ENCODE results near the genes PUS7, EFCAB10, SYPL1 and NAMPT.

GRCh38 chr7:105081440-105081964, 67.5 kb downstream of the KMT2E start:
- PRO-cap, 2 experiments: no peak in any of the 2 experiments

- PRO-cap, 2 experiments: no peak in any of the 2 experiments
Measured at GRCh38 chr7:105146392-105146818, 132.4 kb downstream of the KMT2E start.

GRCh38 chr7:105487469-105488108, 34.5 kb downstream of the PUS7 start:
- PRO-cap, 2 experiments: no peak in any of the 2 experiments

DNA sequence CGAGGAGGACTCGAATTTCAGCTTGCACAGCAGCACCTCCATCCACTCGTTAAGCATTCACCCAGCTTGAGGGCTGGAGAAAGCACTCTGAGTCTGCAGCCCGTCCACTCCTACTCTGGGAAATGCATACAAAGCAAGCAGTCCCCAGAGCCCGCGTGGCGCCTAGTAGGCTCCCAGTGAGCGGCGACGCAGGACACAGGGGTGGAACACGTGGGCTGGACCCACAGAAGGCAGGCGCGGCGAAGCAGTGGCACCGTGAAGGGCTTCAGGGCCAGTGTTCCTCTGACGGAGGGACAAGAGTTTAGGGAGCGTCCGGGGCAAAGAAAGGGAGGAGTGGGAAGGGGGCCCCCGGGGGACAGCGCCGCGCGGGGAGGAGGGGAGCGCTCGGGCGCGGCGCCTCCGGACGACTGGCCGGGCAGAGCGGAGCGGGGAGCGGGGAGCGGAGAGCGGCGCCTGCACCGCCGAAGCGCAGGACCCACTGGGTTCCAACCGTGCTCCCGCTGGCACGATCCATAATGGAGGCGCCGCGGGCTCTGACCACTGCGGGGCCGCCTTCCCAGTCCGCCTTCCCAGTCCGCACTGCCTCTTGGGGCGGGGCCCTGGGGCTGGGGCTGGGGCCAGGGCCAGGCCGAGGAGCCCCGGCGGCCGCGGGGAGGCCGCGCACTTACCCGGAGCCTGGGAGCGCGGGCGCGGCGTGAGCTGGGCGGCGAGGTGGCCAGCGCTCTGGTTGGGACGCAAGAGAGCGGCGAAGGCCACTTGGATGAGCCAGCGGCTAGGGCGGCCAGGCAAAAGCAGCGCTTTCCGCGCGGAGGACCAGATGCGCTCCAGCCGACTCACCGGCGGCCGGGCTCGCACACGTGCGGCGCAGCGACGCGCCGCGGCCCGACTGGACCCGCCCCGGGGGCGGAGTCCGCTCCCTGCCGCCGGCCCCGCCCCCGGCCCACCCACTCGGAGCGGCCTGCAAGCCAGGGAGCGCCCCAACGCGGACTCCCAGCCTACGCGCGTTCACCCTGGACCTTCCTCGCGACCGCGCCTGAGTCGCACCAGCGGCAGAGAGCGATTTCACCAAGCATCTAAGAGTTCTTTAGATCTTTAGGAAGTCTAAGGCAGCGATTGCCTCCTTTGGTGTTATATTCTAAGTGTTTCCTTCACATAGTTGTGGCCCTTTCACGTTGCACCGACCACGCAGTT, at the start of gene PUS7:
Gene PUS7, minus strand, starts transcription at position 888 of the 1,191 bp plus-strand sequence.
- PRO-cap, 2 experiments: peak in 2 of 2 experiments; most common plus-strand start position 620 of the sequence (in 2); most common minus-strand start position 117 of the sequence (in 2)

- PRO-cap, 2 experiments: no peak in any of the 2 experiments
Measured at GRCh38 chr7:105581074-105581830, at the start of gene EFCAB10. Gene EFCAB10, minus strand, starts transcription at chr7:105581493.

DNA sequence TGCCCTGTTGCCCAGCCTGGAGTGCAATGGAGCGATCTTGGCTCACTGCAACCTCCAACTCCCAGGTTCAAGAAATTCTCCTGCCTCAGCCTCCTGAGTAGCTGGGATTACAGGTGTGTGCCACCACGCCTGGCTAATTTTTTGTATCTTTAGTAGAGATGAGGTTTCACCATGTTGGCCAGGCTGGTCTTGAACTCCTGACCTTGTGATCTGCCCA, 80.7 kb upstream of the EFCAB10 start:
- PRO-cap, 2 experiments: no peak in any of the 2 experiments

GRCh38 chr7:105676942-105677620, 95.8 kb upstream of the EFCAB10 start:
- PRO-cap, 2 experiments: no peak in any of the 2 experiments

DNA sequence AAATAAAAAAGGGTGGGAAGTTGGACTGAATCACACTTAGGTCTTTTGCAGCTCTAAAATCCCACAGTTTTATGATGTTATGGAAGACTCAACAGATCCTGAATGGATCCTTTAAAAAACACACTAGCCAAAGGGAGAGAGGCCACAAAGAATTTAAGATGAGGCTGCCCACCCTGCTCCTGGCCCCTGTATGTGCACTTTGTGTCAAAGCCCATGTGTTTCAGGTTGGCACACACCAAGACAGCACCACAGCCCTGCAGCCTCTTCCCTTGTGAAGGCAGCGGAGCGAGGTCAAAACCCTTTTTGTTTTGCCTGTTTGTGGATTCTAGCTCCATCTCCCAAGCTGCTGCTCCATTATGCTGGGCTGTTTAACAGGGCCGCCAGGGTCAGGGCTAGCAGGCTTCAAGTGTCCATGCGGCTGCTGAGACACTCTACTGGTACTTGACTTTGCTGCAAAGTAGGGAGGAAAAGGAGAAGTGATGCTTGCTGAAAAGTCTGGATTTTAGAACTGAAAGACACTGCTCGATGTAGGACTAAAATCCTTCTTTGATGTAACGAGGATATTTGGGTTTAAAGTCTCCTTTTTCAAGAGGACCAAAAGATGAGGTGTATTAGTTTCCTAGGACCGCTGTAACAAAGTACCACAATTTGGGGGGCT, 142.3 kb upstream of the EFCAB10 start:
- PRO-cap, 2 experiments: no peak in any of the 2 experiments

- PRO-cap, 2 experiments: no peak in any of the 2 experiments
Measured at GRCh38 chr7:105808953-105809577, 67.3 kb downstream of the ATXN7L1 start.

- PRO-cap, 2 experiments: no peak in any of the 2 experiments
Measured at GRCh38 chr7:105819287-105820103, 56.9 kb downstream of the ATXN7L1 start.

DNA sequence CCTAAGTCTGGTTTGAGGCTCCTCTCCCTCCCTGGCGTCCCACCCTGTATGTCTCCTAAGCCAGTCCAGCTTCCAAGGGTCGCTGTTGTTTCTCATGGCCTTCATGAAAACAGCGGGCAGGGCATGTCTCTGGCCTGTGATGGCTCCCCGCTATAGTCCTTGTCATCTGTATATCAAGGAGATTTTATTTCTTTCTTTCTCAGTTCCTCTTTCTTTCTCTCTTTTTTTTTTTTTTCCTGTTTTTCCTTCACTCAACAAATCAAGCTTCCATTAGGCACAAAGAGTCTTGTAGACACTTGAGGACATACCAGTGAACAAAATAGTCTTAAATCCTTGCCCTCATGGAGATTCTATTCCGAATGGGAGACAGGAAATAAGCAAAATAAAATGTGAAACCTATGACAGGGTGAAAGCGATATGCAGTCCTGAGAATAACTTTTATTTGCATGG, 50.8 kb downstream of the SYPL1 start:
- PRO-cap, 2 experiments: no peak in any of the 2 experiments

DNA sequence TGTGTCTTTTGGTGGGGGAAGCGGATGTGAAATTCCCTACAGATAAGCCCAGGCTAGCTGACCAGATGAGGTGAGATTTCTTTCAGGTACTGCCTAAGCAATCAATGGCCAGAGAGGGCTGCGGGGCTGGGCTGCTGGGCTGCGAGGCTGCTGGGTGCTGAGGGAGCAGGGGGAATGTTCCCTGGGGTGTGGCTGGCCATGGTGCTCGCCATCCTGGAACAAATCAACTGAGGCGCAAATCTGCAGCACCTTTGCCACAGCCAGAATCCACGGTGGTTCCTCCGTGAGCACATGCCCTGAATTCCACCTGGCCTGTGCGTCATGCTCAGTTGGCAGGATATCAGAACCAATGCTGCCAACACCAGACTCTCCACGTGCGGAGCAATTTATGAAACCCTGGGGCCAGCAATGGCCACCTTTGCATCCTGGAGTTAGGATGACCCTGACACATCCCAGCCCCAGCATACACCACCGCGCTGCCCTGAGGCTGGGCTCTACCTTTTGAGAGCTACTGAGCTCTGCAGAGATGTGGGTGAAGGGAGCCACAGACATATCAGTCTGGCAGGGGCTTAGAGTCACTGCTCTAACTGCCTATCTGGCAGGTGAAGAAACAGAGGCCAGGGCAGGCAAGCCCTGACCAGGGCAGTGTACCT, 42.1 kb downstream of the SYPL1 start:
- PRO-cap, 2 experiments: no peak in any of the 2 experiments

DNA sequence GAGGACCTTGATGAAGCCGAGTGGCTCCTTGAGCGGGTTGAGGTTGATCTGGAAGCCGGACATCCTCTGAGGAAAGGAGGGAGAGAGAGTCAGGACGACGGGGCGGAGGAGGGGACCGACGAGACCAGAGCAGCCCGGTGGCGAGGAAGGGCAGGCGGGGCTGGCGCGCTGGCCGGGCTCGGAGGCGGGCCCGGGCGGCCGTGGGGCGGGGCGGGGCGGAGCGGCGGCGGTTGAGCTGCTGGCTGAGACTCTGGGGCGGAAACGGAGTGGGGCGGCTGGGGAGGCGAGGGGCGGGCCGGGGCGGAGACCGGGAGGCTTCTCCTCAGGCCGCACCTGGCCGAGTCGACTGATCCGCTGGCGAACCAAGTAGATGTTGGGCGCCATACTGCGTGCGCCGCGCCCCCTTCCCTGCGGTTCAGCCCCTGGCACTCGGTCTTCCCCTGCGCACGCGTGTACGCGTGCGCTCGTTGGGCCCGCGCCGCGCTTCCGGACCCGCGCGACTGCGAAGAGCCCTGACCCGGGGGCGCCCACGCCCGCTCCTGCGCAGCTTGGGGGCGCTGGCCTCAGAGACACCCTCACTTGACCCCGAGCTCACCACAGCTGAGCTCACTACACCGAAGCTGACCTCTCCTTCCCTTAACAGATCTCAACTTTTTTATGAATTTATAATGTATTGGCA, at the start of gene SYPL1:
Gene SYPL1, minus strand, starts transcription at position 167 of the 679 bp plus-strand sequence.
- PRO-cap, 2 experiments: peak in 2 of 2 experiments; most common plus-strand start position 260 of the sequence (in 2); most common minus-strand start position 136 of the sequence (in 2)

DNA sequence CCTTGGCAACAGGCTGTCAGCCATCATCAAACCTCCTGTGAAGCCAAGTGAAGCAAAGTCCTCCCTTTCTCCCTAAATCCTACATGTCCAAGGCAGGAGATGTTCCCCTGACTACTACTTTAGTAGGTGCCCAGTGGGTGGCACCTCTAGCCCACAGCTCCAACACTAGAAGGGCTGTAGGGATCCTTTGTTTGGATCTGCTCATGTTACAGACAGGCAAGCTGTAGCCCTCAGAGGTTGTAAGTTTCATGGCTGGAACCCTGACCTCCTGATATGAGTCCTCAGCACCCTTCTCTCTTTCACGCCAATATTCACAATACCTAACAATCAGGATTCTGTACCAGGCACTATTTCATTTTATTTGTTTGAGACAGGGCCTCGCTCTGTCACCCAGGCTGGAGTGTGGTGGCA, 66.6 kb upstream of the SYPL1 start:
- PRO-cap, 2 experiments: no peak in any of the 2 experiments

- PRO-cap, 2 experiments: no peak in any of the 2 experiments
Measured at GRCh38 chr7:106247019-106248065, 37.4 kb downstream of the NAMPT start.

GRCh38 chr7:106265871-106266402, 18.8 kb downstream of the NAMPT start:
- PRO-cap, 2 experiments: no peak in any of the 2 experiments

DNA sequence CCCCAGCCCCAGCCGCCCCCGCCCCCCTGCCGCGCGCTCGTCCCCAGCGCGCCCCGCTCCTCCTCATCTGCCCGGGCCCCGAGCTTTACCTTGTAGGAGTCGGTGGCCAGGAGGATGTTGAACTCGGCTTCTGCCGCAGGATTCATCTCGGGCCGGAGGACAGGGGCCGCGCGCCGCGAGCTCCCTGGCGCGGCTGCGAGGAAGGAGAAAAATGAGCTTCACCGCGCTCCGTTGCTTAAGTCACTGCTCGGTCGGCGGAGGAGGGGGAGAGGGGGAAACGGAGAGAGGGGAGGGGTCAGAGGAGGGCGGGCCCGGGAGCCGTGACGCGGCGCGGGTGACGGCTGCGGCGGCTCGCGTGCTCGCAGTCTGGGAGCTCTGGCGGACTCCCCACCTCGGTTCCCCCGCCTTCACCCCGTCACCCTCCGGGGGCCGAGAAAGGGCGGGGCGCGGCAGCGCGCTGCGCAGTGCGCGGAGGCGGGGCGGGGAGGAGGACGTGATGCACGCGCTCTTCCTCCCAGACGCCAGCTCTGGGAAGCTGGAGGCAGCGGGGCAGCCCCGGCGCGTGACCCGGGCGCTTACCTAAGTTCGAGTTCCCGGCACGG, at the start of gene NAMPT:
Gene NAMPT, minus strand, starts transcription at position 245 of the 602 bp plus-strand sequence.
- PRO-cap, 2 experiments: peak in 2 of 2 experiments; most common plus-strand start position 323 of the sequence (in 1); most common minus-strand start position 523 of the sequence (in 2)

DNA sequence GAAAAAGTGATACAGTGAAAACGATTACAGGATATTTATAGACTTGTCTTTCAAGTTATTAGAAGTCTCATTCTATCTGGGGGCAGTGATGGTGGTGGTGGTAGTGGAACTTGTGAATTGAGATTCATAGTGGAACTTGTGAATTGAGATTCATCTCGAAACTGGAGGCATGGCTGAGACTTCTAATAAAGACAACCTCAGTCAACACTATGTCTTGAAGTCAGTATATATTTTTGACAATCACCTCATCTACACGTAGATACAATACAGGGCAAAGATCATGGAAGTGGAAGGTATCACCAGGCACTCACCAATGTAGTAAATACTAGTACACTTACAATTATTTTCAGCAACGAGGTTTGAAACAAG, 1.3 kb upstream of the NAMPT start:
- PRO-cap, 2 experiments: no peak in any of the 2 experiments

GRCh38 chr7:106287713-106288051, 2.9 kb upstream of the NAMPT start:
- PRO-cap, 2 experiments: no peak in any of the 2 experiments

- PRO-cap, 2 experiments: no peak in any of the 2 experiments
Measured at GRCh38 chr7:106542352-106543467, 118.2 kb downstream of the CCDC71L start.